Duodenum (tissue), 1 donor: ENCODE measurements around a stretch of chr2.

GRCh38 chr2:55843023-55843823, 80.4 kb downstream of the EFEMP1 start:
- PRO-cap = no peak

- PRO-cap = no peak
Measured at GRCh38 chr2:55922823-55923624, 558 bp downstream of the EFEMP1 start.

DNA sequence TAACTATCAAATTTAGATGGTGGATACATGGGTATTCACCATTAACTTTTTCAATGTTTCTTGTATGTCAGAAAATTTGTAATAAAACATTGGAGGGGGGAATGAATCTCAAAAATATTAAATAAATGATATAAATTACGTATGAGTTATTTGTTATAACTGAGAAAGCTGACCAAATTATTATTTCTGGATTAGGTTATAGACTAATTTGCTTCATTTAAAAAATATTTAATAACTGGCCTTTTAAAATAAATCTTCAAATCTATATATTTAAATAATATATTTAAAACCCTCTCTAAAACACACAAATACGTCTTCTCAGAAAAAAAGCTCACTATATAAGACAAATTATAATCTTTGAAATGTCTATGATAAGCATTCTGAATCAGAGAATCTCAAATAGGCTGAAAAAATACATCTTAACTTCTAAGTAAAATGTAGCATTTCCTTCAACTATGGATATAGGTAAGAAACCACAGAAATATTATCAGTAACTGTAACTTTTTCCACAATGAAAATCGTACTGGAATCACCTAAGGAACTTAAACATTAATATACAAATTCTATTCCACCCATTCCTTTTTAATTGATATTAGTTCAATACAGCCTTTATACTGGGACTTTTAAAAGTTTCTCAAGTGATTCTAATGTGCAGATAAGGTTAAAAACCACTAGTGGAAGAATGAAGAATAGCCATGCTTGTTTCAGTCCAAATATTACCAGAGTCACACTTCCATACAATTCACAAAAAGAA, 59.3 kb downstream of the FANCL start:
- PRO-cap = no peak

- PRO-cap = no peak
Measured at GRCh38 chr2:59594594-59595112, 958.8 kb downstream of the BCL11A start.

DNA sequence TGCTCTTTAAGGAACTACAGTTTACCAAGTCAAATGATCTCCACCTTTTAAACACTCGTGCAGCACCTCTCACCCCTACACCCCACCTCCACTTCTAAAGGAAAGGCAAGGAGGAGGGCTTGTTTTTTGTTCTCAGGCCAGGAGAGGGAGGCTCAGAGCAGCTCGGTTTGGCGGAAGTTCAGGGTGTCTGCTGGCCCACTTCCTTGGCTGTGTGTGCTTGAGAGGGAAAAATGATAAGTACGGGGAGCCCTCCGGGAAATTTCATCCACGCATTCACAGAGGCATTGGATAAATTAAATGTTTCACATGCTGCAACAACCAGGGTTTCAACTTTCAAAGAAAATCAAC, 667.9 kb downstream of the BCL11A start:
- PRO-cap = no peak

- PRO-cap = bidirectional peak, plus-strand start at chr2:60054195, minus-strand start at chr2:60053906
Measured at GRCh38 chr2:60053670-60053989, 499.8 kb downstream of the BCL11A start.

DNA sequence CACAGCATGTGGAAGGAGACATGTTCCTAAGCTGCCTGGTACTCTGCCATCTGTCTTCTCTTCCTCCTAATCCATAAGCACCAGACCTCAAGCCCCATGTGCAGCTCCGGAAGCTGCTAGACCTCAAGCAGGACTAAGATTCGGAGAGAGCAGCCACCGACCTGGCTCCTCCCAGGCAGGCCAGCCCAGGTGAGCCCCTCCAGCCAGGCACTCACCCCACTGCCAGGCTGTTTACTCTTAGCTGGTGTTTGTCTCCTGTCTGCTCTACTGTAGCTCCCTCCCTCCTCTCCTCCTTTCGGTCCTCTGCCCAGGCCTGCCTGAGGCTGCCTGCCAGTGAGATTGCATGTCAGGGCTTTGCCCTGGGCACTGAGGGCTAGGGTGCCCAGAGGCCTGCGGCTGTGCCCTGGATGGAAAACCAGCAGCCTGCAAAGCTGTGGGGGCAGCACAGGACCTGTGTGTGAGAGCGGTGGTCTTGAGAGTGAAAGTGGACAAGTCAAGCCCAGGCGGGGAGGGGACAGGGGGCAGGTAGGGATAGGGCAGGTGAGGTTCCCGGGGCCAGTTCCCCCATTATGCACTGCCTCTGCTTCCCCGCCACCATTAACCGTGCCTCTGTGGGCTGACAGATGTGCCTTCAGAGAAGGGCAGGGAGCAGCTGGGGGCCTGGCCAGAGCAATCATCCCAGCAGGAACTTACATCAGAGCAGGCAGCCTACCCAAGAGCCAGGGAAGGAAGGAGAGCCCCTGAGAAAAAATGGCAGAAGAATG, 53.5 kb downstream of the BCL11A start:
- PRO-cap = no peak

- PRO-cap = no peak
Measured at GRCh38 chr2:60529711-60530587, 23.5 kb downstream of the BCL11A start.

DNA sequence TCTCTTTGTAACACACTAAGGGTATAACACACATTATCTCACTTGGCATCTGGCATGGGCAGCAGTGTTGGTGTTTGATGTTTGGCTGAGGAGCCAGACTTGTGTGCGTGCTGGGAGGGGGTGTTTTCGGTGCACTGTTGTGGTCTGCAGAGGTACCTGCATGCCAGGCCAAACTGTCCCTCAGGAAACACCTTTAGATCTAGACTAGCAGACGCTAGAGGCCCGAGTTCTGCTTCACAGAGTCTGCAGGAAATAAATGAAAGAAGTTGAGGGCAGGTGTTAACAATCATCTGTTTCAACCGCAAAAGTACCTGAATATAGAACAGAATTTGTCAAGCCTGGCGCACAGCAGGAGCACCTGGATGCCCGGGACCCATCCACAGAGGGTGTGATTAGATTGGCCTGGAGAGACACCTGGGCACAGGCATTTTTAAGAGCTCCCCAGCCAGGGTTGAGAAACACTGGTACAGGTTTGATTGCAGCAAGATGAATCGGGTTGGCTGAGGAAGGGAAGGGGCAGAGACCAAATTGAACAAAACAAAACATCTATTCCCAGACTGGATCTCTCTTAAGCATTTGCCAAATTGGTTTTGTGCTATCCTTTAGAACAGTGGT, 40.4 kb upstream of the REL start:
- PRO-cap = no peak

- PRO-cap = no peak
Measured at GRCh38 chr2:60936933-60937570, 55.7 kb downstream of the REL start.

GRCh38 chr2:61178176-61178718, 16.3 kb downstream of the C2orf74 start:
- PRO-cap = no peak

- PRO-cap = no peak
Measured at GRCh38 chr2:61186993-61187633, 25.1 kb downstream of the C2orf74 start.

- PRO-cap = no peak
Measured at GRCh38 chr2:61533710-61534059, 4.5 kb downstream of the XPO1 start.

- PRO-cap = no peak
Measured at GRCh38 chr2:61535658-61536415, 2.3 kb downstream of the XPO1 start.

- PRO-cap = bidirectional peak, plus-strand start at chr2:61536795, minus-strand start at chr2:61536707; unidirectional peak, plus-strand start at chr2:61537115
Measured at GRCh38 chr2:61536416-61537260, 1.5 kb downstream of the XPO1 start.

DNA sequence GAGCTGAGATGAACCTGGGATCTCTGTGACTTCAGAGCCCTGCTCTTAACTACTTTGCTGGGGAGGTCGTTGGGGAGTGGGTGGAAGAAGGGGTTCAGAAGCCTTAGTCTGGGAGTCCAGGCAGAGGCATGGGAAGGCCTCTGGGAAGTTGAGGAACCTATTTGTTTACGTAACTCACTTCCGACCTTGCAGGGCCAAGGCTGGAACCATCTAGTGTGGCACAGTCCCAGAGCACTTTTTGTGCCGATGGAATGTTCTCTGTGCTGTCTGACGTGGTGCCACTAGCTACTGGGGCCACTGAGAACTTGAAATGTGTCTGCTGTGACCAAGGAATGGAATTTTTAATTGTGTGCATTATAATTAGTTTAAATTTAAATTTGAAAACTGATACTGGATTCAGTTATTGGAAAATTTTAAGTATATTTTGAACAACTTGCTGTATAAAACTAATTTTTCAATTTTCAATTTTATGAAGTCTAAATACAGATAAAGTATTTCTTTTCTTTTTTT, 139.6 kb downstream of the FAM161A start:
- PRO-cap = no peak

DNA sequence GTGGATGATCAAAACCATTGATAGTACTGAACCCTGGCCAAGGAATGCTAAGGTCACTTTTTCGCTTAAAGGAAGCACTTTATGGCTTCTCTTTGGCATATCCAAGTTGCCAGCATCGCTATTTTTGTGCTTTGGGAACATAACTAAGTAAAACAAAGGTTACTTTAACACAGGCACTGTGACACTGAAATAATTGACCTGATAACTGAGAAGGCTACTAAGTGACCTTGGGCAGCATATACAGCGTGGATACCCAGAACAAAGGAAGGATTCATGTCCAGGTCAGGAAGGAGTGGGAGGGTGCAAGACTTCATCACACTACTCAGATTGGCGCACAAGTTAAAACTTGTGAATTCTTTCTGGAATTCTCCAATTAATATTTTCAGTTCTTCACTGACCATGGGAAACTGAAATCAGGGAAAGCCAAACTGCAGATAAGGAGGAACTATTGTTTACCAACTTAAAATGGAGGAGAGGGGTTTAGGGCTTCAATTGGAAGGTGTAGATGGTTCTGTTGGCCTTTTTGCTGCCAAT, 45.1 kb downstream of the COMMD1 start:
- PRO-cap = no peak

- PRO-cap = no peak
Measured at GRCh38 chr2:62053073-62053659, 142.7 kb upstream of the B3GNT2 start.

GRCh38 chr2:62146610-62147270, 49.2 kb upstream of the B3GNT2 start:
- PRO-cap = no peak

DNA sequence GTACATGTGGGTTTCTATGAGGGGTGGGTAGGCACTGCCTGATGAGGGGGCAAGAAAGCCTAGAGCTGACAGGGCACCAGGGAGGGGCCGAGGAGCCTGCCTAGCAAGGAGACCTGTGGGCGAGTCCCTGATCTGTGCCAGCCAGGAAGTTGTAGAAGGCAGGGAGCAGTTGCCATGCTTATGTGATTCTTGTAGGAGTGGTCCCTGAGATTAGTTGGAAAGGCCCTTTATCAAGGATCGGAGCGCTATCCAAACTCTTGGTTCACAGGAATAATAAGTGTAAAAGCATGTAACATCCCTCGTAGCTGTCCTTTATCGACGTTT, 111.8 kb downstream of the B3GNT2 start:
- PRO-cap = no peak